Skin of body (tissue), 2 donors: ENCODE measurements around the gene NEK10.

- RAMPAGE, long total RNA: no peak
Observed at GRCh38 chr3:23975063-23975316, 29.9 kb downstream of the NR1D2 start.

DNA sequence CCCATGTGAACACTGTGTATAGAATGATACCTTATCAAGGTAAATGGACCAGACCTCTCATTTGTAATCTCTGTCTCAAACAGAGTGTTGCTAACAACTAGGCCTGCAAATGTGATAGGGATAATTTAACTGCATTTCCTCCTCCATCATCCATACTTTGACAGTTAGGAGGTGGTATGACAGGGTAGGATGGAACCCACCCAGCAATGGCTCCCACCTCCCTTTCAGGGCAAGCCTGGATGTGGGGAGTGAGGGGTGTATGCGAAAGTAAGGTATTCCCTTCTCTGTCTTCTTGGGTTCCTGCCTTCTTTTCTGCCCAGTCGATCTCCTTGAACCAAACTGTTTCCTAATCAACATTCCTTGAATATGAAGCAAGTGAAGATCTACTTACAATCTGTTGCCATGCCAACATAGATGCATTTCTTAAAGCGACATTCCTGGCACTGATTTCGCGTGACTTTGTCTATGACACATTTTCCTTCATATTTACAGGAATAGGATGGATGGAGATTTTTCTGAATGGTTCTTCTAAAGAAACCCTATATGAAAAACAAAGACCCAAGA, 201.3 kb downstream of the NR1D2 start:
- RAMPAGE, long total RNA: no peak

DNA sequence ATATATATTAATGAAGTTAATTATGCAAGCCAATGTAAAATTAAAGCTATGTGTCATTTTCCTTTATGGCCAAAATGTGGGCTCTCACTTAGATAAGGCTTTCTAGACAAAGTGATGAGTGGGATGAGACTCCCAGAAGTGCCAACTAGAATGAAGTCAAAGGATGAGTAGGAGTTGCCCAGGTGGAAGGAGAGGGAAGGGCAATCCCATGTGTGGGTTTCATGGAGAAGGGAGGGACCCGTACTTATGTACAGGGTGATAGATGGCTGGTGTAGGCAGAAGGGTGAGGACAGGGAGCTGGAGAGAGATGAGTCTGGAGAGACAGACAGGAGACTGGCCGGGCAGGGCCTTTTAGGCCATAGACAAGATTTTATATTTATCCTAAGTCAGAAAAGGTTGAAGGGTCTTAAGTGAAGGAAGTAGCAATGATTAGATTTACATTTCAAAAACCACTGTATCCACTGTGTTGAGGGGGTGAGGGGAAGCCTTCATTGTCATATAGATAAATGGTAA, 239.2 kb downstream of the THRB start:
- RAMPAGE, long total RNA: no peak

- RAMPAGE, long total RNA: no peak
Observed at GRCh38 chr3:24333953-24334614, 160.6 kb downstream of the THRB start.

DNA sequence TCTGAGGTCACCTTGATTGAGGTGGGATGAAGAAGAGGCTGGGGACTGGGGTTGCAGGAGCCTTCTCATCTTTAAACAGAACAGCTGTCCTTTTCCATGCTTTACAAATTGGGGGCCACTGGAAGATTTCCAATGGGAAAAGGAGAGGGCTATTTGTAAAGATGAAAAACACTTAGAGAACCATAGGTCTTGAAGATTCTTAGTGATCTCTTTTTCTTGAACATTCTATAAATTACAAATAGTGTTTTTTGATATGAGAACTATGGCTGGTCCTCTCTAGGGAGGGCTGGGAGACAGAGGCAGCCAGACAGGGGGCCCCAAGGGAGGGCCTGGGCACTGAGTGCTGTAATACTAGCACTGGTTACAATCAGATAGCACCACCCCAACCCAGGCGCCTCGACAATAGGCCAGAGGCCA, 158.7 kb downstream of the THRB start:
- RAMPAGE, long total RNA: no peak

- RAMPAGE, long total RNA: no peak
Observed at GRCh38 chr3:24340189-24340702, 154.4 kb downstream of the THRB start.

DNA sequence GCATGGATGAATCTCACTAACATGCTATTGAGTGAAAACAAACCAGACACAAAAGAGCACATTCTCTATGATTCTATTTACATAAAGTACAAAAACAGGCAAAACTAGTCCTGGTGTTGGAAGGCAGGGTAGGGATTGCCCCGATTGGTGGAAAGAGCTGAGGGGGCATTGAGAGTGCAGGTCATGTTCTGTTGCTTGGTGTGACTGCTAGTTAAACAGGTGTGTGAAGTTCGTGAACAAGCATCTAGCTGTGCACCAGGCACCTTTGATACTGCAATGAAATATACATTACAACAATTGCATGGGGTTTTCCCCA, 26.3 kb upstream of the THRB start:
- RAMPAGE, long total RNA: no peak

DNA sequence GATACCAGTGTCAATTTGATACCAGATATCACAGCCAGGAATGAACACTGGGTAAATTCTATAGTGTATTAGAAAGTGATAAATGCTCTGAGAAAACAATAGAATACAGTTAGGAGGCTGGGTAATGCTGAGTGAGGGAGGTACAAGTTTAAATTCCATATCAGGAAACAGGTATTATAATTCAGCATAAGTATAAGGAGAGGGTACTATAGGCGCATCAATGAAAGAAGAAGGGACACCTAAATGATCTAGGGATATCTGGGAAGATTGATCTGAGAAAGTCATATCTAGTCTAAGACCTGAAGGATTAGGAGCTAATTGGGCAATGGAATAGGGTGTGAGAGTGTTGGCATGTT, 36.3 kb upstream of the THRB start:
- RAMPAGE, long total RNA: no peak

DNA sequence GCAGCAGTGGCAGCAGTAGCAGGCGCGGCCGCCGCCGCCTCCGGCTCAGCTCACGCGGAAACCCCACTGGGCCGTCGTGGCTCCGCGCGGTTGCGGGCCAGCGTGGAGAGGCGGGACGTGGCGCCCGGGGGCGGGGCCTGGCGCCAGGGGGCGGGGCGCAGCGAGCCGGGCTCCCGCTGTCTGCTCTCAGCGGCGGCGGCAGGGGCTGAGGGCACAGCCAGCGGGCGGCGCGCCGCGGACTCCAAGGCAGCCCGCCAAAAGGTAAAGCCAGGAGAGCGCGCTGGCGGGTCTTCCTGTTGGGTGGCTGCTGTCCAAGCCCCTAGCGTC, 334.5 kb upstream of the THRB start:
- RAMPAGE, long total RNA: no peak

GRCh38 chr3:25038764-25039408, 389.2 kb upstream of the RARB start:
- RAMPAGE, long total RNA: no peak

GRCh38 chr3:25834390-25834716, 44.5 kb downstream of the OXSM start:
- RAMPAGE, long total RNA: no peak

- RAMPAGE, long total RNA: no peak
Observed at GRCh38 chr3:26106076-26106593, 316.2 kb downstream of the OXSM start.

DNA sequence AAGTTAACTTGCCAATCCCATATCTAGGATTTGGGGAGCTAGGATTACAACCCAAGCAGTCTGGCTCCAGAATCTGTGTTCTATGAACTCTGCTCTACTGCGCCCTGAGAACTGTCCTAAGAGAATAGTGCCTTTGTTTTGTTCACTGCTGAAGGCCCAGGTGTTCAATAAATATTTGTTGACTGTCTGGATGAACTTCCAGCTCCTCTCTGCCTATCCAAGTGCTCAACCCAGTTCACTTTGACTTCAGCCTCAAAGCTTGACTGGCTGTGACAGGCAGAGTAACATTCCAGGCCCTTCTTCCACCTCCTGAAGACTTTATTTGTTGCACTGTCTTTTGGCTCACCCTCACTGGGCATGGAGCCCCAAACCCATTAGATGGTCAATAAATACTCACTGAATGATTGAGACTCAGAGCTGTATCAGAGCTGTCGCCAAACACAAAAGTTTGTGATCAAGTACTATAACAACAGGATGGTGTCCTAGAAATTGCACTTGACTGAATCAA, 2.9 kb downstream of the NEK10 start:
- RAMPAGE, long total RNA: no peak

DNA sequence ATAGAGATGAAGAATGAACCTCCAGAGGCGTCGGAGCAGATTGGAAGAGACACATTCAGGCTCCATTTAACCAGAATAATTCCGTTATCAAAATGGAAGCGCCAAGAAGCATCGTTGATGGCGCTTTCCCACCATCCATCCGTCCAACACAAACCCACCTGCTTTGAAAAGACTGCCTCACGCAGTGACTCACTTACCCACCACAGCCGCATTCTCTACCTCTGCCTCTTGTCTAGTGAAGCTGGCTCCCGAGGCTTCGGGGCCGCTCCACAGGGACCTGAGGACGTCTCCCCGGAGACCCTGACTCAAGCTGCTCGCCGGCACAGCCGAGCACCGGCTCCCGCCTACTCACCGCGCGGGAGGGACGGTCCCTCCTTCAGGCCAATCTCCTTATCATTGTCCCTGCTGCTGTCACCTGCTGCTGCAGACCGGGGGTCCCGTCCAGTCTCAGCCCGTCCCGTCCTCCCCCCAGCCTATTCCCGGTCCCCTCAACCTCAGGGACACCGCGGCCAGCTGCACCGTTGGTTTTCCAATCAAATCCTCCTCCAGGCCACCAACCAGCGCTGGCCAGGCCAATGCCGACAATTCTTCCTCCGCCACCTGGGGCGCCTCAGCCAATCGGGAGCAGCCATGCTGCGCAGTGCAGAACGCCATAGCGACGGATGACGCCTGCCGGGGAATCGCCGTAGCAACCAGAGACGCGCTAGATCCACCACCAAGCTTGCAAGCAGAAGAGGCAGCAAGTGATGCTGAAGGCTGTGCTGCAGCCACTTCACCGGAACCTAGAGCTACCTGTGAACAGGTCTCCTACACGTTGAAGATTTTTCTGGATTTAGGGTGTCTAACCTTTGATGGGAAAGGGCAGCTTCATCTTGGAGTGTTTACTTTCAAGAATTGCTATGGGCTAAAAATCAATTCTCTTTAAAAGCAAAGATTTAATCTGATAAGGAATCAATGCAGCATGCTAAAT, at the start of gene NEK10:
Gene NEK10, minus strand, starts transcription at position 511 of the 970 bp plus-strand sequence.
- RAMPAGE, long total RNA: no peak

DNA sequence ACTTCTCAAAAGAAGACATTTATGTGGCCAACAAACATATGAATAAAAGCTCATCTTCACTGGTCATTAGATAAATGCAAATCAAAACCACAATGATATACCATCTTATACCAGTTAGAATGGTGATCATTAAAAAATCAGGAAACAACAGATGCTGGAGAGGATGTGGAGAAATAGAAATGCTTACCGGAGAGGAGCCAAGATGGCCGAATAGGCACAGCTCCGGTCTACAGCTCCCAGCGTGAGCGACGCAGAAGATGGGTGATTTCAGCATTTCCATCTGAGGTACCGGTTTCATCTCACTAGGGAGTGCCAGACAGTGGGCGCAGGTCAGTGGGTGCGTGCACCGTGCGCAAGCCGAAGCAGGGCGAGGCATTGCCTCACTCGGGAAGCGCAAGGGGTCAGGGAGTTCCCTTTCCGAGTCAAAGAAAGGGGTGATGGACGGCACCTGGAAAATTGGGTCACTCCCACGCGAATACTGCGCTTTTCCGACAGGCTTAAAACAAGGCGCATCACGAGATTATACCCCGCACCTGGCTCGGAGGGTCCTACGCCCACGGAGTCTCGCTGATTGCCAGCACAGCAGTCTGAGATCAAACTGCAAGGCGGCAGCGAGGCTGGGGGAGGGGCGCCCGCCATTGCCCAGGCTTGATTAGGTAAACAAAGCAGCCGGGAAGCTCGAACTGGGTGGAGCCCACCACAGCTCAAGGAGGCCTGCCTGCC, 182.2 kb upstream of the CMC1 start:
- RAMPAGE, long total RNA: no peak

- RAMPAGE, long total RNA: no peak
Observed at GRCh38 chr3:28277289-28278344, 36.2 kb downstream of the CMC1 start.

DNA sequence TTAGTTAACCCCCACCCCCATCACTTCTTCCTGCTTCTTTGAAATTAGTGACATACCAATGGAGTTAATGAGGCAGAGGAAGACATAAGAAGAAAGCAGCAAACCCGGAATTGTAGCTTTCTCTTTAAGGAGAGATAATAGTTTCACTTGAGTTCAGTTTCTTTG, 848 bp downstream of the RBMS3 start:
- RAMPAGE, long total RNA: no peak

GRCh38 chr3:29282350-29282520, 1.4 kb downstream of the RBMS3 start:
- RAMPAGE, long total RNA: no peak

DNA sequence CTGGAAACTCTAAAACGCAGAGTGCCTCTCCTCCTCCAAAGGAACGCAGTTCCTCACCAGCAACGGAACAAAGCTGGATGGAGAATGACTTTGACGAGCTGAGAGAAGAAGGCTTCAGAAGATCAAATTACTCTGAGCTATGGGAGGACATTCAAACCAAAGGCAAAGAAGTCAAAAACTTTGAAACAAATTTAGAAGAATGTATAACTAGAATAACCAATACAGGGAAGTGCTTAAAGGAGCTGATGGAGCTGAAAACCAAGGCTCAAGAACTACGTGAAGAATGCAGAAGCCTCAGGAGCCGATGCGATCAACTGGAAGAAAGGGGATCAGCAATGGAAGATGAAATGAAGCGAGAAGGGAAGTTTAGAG, 611.6 kb upstream of the TGFBR2 start:
- RAMPAGE, long total RNA: no peak

GRCh38 chr3:30474709-30475073, 131.7 kb upstream of the TGFBR2 start:
- RAMPAGE, long total RNA: no peak